Left common carotid artery plus branches (tissue), 1 donor: Measurements from ENCODE around the gene FABP6.

DNA sequence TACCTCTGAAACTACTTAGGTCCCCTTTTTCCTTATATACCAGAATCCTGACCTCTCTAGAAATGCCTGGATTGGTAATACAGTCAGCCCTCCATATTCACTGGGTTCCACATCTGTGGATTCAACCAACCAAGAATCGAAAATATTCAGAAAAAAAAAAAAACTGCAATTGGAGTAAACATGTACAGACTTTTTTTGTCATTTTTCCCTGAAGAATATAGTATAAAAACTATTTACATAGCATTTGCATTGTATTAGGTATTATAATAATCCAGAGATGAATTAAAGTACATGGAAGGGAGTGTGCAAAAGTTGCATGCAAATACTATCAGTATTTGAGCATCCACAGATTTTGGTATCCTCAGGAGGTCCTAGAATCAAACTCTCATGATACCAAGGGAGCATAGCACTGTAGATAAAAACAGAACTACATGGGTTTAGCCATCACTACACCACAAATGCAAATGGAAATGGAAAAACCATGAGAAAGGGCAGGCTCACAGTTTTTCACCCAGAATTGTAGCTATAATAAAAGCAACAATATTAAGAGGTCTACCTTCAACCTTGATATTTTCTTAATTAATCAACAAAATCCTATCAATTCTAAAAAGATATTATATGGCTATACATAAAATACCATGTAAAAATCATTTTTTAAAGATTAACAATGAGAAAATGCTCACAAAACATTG is 17.3 kb downstream of the RNF145 start:
- PRO-cap: no peak

DNA sequence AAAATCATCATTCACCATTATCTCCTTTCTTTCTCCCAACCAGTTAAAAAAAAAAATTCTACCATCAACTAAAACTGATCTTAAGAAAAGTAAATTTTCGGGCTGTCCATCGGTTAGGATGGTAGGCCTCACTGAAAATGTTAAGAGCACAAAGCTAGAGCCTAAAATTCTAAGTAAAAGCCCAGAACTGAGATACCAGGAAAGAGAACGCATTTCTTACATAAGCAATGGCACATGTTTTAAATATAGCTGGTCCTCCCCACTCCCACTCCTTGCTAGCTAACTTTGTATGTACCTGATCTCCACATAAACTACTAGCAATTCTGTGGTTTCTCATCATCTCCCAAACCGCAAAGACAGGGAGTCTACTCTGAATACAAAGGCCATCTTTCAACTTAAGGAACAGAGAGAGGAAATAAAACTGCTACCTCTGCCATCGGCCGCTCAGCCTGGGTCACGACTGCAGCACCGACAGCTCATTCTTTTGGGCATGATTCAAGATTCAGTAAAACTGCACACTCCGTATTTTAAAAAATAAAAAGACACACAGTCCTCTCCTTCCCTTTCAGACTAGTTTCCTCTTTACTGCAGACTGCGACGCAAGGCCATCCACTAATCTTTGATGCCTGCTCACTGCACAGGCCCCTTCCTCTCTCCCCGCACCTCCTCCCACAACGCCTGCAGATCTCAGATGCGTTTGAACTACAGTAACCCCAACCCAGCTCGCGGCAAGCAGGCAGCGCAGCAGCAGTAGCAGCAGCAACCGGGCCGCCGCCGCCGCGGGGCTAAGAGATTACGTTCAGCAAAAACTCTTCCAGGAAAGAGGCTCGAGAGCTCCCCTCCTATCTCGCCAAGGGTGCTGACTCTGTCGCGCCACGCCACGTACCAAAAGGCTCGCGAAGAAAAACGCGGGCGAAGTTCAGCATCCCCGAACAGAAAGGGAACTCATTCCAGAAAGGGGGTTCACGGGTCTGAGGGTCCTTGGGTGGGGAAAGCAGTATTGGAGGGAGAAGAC is 1.6 kb downstream of the RNF145 start:
- PRO-cap: bidirectional peak, plus-strand start at position 888 of the sequence, minus-strand start at position 656 of the sequence

GRCh38 chr5:159819988-159820595 is 96.2 kb upstream of the ADRA1B start:
- PRO-cap: no peak

DNA sequence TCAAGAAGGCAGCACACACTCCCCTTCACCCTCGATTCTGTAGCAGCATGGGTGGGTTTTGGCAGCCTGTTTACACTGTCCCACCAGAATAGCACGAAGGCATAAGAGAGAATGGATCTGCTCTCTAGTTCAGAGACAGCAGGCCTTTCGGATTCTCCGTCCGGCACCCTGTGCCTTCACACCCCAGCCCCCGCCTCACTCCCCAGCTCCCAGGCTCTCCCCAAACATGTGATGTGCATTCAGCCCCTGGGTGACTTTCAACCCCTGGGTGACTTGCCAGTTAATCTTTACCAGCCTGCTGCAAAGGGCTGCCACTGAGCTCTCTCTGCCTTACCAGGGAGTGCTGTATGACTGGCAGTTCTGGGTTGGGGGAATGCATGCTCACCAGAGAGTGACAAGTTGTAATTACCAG is 5.0 kb upstream of the ADRA1B start:
- PRO-cap: no peak

DNA sequence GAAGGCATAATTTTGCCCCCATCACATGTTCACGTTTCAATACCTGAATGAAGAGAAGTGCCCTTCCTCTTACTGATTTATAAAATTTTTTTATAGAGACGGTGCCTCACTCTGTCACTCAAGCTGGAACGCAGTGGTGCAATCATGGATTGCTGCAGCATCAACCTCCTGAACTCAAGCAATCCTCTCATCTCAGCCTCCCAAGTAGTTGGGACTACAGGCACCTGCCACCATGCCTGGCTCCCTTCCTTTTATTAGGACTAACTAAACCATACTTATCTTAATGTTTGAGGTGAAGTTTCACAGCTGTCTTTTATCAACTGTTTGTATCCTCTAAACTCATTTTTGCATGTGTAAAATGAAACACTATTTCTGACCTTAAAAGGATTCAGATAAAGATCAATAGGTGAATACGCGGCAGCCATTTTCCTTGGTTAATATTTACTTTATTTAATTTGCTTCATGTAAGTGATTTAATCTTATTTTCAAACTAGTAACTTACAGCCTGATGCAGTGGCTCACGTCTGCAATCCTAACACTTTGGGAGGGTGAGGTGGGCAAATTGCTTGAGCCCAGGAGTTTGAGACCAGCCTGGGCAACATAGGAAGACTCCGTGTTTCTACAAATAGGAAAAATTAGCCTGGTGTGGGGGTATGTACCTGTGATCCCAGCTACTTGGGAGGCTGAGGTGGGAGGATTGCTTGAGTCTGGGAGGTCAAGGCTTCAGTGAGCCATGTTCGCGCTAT is 22.5 kb downstream of the PWWP2A start:
- PRO-cap: no peak

GRCh38 chr5:160197175-160198272 is 31.8 kb upstream of the FABP6 start:
- PRO-cap: no peak

DNA sequence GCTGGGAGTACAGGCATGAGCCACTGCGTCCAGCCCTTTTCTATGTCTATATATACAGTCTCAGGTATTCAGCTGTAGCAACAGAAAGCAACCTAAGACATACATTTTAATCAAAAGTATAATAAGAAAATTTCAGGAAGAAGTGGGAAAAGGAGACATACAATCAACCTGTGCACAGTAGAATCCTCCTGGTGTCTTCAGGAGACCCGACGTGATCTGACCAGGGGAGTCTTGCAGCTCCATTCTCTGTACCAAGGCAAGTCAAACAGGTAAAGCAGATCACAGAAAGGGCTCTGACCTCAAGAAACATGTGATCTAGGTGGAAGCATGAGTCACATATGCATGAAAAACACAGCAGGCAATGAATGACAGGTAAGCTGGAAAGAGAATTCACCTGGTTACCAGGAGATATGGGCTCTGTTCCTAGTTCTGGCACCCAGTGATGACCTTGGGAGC is 19.5 kb upstream of the FABP6 start:
- PRO-cap: no peak

- PRO-cap: no peak
Observed at GRCh38 chr5:160229032-160229593, at the start of gene FABP6. FABP6 (plus strand) TSS chr5:160229506.

DNA sequence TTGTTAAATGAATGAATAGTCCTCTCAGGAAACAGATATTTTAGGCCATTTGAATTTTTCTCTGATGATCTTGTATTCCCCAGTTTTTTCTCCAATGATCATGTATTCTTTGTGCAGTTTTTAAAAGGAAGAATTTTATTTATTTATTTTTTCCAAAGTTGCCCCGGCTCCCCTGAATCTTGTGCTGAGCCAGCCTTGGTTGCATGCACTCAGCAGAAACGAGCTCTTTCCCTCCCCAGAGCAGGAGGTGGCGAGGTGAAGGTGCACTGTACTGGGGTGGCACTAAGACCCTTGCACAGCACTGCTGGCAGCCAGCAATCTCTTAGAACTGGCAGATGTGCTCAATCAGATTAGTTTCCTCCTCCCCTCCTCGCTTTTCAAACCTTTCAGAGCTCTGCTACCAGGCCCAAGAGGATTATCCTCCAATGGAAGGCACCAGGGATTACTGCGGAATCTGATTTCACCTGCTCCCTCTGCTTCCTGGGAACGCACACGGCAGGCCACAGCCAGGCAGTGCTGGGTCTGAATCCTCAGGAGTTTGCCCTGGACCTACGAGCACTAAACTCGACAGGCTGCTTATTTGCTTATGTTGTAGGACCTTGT is 32.7 kb downstream of the FABP6 start:
- PRO-cap: no peak

DNA sequence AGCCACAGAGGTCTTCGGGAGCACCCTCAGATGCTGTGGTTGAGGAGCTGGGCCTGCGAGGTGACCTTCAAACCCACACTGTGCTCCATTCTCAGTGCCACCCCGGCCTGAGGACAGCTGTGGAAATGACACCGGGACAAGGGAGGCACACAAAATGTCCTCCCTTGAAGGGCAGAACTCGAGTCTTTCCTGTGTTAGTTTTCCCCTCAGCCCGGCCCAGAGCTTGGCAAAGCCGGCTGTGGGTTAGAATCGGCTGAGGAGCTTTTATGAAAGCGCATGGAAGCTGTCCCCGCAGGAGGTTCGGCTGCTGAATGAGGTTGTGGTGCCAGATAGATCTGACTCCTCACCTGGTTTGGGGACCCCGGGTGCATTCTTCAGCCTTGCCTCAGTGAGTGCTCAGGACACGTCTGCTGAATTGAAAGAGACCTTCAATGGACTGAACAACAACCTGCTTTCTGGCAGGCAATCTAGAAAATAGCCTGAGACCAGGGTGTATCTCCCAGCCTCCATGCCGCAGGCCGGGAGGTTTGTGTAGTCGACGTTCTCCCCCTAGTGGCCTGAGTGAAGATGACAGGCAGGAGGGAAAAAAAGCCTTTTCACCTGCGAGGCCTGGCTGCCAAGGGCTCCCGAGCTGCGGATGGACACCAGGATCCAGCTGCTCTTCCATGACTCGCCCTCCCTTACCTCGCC is 25.3 kb downstream of the C1QTNF2 start:
- PRO-cap: no peak

DNA sequence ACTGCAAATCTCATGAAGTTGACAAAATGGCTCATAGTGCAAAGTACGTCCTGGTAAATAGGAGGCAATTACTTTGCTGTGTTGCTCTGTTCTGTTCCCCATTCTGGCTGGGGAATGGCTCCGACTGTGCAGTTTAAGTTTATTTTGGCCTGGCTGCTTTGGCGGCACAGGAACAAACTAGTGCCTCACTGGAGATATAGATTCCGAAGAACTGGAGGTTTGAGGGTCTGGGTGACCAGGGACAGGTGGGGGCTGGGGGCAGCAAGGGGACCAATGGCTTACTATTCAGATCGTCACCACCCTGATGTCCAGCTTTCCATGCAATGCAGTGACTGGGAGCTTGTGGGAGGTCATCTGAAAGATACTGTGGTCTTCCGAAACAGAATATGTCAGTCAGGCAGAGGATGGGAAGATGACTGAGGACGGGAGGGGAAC is 54.4 kb downstream of the PTTG1 start:
- PRO-cap: no peak

GRCh38 chr5:160685174-160685883 is 166.7 kb downstream of the ATP10B start:
- PRO-cap: no peak

GRCh38 chr5:160924261-160924705 is 72.3 kb upstream of the ATP10B start:
- PRO-cap: no peak

DNA sequence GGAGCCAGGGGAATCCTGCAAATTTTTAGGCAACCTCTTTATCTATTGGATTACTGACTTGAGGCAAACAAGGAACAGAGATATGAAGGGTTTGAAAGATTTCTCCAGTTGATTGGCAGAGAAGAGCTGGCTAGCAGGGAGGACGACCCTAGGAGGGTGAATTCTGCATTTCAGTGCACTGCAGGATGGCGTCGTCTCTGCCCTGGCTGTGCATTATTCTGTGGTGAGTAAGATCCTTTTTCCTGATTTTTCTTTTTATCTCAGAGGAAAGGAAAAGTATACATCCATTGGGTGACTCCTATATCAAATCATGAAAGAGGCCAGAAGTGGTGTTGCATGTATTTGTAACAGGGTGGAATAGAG is 265 bp downstream of the GABRA6 start:
- PRO-cap: no peak

DNA sequence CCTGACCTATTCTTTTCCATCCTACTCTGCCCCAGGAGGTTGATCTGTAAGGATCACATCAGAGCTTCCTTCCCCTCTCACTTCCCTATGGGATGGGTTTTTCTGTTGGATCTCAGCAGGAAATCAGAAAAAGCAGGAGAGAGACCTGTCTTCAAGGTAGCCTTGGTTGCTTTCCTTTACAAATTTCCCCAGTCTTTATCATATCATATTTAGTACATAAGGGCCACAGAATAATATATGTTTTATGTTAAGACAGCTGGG is 316.7 kb downstream of the GABRG2 start:
- PRO-cap: no peak

- PRO-cap: no peak
Observed at GRCh38 chr5:163916242-163916950, 411.0 kb downstream of the MAT2B start.

- PRO-cap: no peak
Observed at GRCh38 chr5:166074956-166075558, 903.8 kb upstream of the TENM2 start.

GRCh38 chr5:166144982-166145506 is 833.8 kb upstream of the TENM2 start:
- PRO-cap: no peak

DNA sequence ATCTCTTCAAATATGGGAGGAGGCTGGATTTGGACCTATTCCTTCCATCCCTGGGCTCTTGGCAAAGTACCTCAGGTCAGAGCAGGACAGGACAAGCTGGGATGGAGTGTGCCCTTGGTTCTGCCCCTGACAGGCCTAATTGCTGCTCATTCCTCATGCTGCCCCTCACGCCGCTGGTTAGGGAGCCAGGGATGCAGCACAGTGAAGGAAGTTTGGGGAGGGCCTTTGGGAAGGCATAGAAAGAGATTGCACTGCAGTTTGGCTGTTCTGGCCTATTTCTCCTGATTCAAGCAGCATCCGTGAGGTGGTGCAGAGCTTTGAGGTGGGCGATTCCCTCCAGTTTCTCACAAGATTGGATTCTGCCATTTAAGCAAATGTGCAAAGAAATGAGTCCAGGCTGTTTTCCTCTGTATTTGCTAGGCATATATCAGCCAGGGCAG is 345.2 kb upstream of the WWC1 start:
- PRO-cap: no peak

- PRO-cap: no peak
Observed at GRCh38 chr5:168370826-168371649, 79.6 kb downstream of the WWC1 start.